CD14-positive monocyte (primary cell): Measurements from ENCODE around the gene RSPH6A.

GRCh38 chr19:45475057-45475474, 7.3 kb downstream of the FOSB start:
- CAGE, long polyA plus RNA = no peak

DNA sequence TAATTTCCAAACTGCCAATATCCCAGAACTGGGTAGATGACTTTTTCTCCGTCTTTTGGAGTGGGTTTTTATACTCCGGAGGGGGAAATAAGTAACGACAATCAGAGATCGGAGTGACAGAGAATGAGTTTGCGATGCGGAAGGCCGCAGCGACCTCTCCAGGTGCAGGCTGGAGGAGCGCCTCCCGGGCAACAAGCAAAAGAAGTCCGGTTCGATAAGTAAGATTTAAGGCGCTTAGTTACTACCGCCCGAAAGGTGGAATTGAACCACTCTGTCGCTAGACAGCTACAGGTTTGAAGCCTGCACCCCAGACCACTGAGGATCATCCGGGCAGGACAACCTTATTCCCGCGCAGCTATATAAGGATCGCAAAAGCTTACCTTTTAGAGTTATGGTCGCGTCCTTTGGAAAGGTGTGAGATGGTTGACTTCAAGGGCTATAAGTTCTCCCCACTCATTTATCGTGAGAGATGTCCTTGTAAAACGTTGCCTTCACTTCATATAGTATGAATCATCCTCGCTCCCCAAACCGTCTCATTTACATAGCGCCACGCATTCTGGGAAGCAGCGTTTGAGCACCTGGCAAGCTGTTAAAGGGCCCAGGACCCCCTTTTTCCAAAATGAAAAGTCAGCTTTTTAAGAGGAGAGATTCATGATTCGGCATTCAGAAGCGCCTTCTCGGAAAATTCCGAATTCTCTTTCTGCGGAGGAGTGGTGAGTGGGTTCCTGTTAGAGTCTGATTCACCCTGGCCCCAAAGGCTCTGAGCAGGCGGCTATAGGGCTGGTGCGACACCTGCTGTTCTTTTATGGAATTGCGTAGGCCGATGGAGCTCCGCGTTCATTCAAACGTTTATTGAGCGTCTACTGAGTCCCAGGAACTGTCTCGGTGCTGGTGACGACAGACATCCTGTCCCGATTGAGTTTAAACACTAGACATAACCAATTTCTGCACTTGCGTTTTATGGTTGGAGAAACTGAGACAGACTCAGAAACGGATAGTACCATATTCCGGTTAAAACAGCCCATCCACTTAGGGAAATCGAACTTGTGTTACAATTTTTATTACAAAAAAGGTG, 10.9 kb downstream of the FOSB start:
- CAGE, long polyA plus RNA = no peak

DNA sequence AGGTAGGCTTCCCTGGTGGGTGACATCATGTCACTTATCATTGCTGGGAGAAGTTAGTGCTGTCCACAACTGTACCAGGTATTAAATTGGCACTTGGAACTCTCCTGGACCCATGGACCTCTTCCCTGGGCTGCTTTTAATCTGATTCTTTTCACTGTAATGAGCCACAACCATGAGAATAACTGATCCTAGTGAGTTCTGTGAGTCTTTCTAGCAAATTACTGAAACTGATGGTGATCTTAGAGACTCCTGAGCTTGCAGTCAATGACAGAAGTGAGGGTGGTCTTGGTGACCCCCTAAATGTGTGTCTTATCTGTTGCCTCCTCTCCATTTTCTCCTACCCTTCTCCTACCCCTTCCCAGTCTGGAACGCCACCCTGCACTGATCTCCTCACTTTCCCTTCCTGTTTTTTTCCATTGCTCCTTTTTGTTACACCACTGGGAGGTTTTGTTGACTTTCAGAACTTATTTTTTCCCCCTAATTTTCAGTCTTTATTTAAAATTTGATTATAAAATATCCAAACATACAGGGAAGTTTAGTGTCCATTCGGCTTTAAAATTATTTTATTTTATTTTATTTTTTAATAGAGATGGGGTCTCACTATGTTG, 25.0 kb downstream of the VASP start:
- CAGE, long polyA plus RNA = no peak

GRCh38 chr19:45599300-45600125, 2.5 kb downstream of the GPR4 start:
- CAGE, long polyA plus RNA = no peak

- CAGE, long polyA plus RNA = no peak
Measured at GRCh38 chr19:45600126-45600811, 1.7 kb downstream of the GPR4 start.

- CAGE, long polyA plus RNA = no peak
Measured at GRCh38 chr19:45688343-45688651, 3.5 kb downstream of the SNRPD2 start.

GRCh38 chr19:45717130-45718034, 13.3 kb downstream of the FBXO46 start:
- CAGE, long polyA plus RNA = no peak

- CAGE, long polyA plus RNA = no peak
Measured at GRCh38 chr19:45769523-45770141, 580 bp upstream of the SIX5 start.

GRCh38 chr19:45781444-45782151, 692 bp downstream of the DMPK start:
- CAGE, long polyA plus RNA = no peak

- CAGE, long polyA plus RNA = no peak
Measured at GRCh38 chr19:45815030-45815767, at the start of gene RSPH6A. Gene RSPH6A (minus strand): TSS chr19:45815308.

- CAGE, long polyA plus RNA = no peak
Measured at GRCh38 chr19:45815768-45816235, 694 bp upstream of the RSPH6A start.

DNA sequence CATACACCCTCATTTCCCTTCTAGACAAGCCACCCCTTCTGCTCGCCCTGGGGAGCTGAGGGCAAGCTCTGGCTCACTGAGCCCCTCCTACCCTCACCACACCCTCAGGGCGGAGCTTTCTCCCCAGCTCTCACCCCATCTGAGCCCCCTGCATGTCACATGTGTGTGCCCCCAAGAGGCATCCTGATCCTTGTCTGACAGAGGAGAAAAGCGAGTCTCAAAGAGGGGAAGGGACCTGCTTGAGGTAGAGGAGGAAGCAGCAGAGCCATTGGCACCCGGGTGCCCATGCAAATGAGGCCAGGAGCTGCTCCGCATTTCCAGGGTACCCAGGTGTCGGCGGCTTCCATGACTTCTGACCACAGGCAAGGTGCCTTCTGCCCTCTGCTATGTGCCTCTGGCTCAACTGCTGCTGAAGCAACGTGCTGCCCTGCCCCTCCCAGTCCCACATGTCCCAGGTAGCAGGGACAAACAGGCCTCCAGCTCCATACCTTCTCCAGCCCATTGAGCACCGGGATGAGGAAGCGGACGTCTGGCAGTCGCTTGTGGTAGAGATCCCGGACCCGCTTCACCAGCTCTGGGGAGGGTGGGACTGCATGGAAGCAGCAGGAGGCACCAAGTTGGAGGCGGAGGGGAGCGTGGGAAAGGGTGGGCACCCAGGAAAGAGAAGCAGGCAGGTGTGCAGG, 7.9 kb upstream of the RSPH6A start:
- CAGE, long polyA plus RNA = no peak

DNA sequence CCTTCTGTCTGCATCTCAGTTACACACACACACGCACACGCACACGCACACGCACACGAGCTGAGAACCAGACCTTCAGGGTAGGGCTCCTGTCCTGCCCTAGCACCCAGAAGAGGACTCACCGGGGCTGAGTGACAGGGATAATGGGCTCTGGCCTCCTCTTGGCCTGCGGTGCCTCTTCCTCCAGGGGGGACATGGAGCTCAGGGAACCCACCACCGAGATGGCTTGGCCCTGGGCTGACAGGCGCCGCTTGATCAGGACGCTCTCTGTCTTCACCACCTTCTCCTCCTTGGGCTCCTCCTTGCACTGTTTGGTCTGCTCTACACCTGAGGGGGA, 16.1 kb upstream of the RSPH6A start:
- CAGE, long polyA plus RNA = no peak

GRCh38 chr19:45882488-45883262, 3.3 kb downstream of the IRF2BP1 start:
- CAGE, long polyA plus RNA = no peak

- CAGE, long polyA plus RNA = no peak
Measured at GRCh38 chr19:45913832-45914310, 707 bp downstream of the NANOS2 start.

- CAGE, long polyA plus RNA = no peak
Measured at GRCh38 chr19:45959165-45959639, 14.5 kb downstream of the NOVA2 start.

DNA sequence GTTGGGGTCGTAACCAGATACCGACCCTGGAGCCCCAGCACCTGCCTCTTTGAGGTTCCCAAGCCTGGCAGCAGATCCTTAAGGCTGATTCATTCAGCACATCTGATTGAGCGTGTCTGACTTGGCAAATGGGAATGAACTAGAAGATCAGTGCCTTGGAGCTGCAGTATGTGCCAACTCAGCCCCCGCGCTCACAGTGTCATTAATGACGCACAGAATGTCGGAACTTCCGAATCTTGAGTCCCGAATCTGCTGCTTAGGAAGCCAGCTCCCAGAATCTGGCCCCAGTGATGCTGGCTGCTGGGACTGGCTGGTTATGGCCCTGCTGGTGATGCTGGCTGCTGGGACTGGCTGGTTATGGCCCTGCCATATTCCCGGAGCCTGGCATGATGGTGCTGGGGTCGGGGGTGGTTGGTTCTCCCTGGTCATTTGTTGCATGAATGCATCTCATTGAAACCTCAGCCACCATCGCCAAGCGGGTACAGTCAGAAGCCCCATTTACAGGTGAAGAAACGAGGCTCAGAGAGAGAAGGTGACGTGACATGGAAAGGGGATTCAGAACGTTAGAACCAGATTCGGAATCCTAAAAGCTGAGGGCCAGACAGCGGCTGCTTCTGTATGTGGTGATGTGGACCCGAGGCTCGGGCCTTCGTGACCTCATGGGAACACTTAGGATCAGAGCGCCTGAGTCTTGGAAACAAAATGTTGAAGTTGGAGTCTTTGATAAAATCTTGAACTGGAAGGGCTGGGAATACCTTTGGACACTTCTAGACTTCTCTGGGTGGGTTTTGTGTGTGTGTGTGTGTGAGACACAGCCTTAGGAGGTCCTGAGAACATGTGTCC, 2.1 kb downstream of the PGLYRP1 start:
- CAGE, long polyA plus RNA = no peak

GRCh38 chr19:46210955-46211518, 18.5 kb upstream of the IGFL1 start:
- CAGE, long polyA plus RNA = no peak

DNA sequence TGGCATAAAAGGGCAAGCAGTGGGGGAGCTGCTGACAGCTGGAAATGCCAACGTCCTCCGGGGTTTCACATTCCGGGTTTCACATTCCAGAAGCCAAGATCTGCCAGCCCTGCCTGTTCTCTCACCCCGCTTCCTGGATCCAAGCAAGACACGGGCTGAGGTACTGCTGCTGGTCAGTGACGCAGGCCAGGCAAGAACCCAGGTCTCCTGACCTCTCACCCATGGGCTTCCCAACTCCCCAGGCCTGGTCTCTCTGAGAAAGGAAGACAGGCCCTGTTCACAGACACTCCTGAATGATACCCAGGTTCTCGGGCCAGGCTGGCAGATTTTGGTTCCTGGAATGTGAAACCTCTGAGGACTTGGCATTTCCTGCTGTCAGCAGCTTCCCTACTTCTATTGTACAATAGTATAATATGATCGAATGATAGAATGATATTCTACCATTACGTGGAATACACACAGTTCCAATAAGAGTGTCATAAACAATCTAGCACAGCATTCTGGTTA, 18.0 kb upstream of the IGFL1 start:
- CAGE, long polyA plus RNA = no peak

GRCh38 chr19:46278155-46278892, 18.5 kb upstream of the HIF3A start:
- CAGE, long polyA plus RNA = no peak